NB4 (cell line): ENCODE data around the gene ENTREP2.

GRCh38 chr15:29267648-29268098 lies 1.9 kb downstream of the NSMCE3 start:
- RRBS, result no CpG with 5 or more reads among the region's 3 CpGs

DNA sequence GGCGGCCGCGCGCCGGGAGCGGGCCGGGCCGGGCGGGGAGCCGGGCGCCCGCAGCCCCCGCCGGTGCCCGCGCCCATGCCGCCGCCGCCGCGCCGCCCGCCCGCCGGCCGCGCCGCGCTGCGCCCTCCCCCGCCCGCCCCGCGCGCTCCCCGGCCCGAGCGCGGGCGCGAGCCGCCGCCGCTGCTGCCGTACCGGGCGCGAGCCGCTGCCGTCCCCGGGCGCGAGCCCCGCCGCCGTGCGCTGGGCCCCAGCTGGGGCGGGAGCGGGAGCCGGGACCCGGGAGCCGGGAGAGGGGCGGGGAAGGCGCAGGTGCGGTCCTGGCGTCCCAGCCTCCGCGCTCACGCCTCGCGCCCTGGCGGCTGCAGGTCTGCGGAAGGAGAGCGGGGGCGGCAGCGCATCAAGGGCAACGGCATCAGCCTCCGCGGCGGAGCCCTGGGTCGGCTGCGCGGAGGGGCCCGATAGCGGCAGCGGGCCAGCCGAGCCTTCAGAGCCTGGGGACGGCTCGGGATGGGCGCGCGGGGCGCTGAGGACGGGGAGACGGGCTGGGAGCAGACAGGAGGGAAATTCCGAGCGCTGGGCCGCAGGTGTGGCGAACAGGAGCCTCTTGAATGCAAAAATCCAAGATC lies at the start of gene ENTREP2:
TSS of gene ENTREP2 (minus strand) at position 126 of the 626 bp plus-strand sequence.
- RRBS, result 88% methylated on average over 28 of the region's 99 CpGs

DNA sequence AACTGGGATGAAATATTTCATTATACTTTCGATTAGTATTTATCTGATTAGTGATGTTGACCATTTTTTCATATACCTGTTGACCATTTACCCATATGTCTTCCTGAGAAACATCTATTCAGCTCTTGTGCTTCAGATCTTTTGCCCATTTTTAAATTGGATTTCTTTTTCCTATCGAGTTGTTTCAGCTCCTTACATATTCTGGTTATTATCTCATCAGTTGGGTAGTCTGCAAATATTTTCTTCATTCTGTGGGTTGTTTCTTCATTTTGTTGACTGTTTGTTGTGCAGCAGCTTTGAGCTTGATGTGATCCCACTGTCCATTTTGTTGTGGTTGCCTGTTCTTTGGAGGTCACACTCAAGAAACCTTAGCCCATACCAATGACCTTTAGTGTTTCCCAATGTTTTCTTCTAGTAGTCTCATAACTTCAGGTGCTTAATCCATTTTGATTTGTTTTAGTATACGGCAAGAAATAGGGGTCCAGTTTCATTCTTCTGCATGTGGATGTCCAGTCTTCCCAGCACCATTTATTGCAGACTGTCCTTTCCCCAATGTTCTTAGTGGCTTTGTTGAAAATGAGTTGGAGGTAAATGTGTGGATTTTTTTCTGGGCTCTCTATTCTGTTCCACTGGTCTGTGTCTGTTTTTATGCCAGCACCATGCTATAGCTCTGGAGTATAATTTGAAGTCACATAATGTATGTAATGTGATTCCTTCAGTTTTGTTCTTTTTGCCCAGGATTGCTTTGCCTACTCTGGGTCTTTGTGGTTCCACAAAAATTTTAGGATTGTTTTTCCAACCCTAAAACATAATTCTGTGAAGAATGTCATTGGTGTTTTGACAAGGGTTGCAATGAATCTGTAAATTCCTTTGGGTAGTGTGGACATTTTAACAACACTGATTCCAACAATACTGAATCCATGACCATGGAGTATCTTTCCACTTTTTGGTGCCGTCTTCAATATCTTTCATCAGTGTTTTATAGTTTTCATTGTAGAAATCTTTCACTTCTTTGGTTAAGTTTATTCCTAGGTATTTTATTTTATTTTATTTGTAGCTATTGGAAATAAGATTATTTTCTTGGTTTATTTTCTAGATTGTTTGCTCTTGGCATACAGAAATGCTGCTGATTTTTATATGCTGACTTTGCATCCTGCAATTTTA lies 30.1 kb downstream of the TJP1 start:
- RRBS, result no CpG with 5 or more reads among the region's 4 CpGs

- RRBS, result no CpG with 5 or more reads among the region's 17 CpGs
Observed at GRCh38 chr15:30347163-30347529, 46.2 kb downstream of the CHRFAM7A start.

GRCh38 chr15:30572528-30573250 lies 20.8 kb downstream of the GOLGA8Q start:
- RRBS, result no CpG with 5 or more reads among the region's 66 CpGs

GRCh38 chr15:30625909-30626533 lies 22.2 kb downstream of the GOLGA8H start:
- RRBS, result under 1% methylated on average over 4 of the region's 34 CpGs

- RRBS, result no CpG with 5 or more reads among the region's 3 CpGs
Observed at GRCh38 chr15:30999767-31000347, 8.4 kb upstream of the MTMR10 start.

GRCh38 chr15:31014212-31014684 lies 22.8 kb upstream of the MTMR10 start:
- RRBS, result no CpG with 5 or more reads among the region's 1 CpG

GRCh38 chr15:31157622-31158034 lies 56.1 kb upstream of the TRPM1 start:
- RRBS, result no CpG with 5 or more reads among the region's 9 CpGs

DNA sequence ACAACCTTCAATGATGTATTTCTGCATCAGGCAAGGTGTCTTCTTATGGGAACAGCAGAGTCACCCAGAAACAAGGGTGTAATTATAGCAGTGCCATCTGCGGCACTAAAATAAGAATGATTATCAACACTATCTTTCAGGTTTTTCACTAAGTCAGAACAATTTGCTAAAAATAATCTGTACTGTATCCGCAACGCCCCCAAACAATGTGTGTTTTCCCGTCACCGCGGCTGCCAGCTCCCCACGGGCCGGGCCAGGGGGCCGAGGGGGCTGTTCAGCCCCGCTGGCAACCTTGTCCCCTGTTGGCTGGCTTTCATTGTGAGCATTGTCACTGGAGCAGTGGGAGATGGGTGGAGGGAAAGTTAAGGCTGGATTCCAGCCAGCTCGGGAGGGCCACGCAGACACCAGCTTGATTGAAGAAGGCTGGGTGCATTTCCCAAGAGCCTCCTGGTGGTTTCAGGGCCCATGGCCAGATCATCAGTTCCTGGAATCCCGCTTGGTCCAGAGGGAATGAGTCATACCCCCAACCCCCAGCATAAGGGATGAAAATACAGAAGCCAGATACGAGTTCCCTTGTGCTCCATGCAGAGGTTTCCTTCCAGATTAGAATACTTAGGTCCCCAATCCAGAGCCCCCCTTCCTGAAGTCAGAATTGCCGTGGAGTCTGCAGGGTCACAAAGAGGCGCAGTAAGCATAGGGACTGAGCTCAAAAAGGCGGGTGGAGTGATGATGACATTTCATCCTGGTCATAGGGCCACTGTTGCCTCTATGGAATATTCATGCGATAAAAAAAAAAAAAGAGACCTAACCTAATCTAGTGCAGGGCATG lies 90.2 kb upstream of the KLF13 start:
- RRBS, result no CpG with 5 or more reads among the region's 18 CpGs

DNA sequence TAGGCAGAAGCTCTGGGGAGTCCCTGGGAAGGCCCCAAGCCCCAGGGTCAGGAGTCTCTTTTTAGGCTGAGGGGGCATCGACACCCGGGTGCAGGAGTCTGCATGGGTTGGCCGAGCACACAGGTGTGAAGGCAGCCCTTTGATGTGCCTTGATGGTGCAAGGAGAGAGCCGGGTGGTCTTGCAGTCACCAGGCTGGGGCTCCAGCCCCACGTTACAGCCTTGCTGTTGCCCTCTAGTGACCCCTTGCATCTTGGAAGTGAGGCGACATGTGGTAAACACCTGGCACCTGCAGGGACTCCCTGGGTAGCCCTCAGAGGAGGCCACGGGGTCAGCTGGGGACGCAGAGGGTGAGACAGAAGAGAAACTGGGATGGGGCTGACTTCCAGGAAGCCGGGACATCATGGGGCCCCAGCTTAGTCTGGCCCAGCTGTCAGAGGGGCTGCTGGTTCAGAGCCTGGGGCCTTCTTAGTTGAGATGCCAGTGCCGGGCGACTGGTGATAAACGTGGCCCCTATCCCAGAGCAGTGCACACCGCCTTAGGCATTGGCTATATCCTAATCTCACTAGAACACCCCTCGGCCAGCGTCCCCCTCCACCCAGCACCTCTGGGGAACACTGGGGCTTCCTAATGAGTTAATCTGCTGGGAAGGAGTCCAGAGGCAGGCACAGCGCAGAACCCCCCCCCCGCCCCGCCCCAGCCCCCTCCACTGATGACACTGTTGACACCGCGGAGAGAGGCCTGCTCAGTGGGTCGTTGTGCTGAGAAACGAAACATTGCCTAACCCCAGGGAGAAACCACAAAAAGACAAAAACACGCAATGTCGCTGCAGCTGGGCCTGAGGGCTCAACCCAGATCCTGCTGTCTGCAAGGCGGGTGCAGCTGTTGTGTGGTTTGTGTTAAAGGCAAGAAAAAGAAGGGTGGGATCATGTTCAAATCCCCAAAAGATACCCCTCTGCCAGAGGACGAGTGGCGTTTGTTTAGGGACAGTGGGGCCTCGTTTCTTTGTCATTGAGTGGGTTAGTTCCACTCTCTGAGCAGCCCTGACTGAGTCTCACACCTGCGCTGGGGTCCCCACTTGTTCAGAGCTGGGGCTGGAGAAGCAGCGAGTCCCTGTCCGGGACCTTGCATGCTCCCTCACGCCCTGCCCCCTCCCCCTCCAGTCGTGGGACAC lies 60.5 kb upstream of the KLF13 start:
- RRBS, result 63% methylated on average over 5 of the region's 33 CpGs

DNA sequence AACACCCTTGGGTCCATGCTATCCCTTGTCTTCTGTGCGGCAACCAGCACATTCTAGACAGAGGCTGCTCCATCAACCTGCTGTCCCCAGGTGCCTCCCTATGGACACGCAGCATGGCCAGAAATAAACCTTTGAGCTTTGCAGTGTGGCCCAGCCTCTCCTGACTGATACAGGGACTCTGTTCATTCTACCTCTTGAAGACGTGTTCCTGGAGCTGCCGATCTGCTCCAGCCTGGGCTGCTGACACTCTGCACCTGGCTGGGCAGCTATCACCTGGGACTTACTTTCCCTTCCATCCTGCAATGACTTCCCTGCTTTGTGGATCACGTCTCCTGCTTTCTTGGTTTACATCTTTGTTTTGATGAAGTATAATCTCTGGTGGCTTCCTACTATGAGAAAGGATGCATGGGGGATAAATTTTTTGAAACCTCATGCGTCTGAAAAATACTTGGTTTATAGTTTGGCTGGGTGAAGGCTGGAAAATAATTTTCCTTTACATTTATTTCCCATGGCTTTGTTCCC lies 4.0 kb upstream of the KLF13 start:
- RRBS, result no CpG with 5 or more reads among the region's 6 CpGs

DNA sequence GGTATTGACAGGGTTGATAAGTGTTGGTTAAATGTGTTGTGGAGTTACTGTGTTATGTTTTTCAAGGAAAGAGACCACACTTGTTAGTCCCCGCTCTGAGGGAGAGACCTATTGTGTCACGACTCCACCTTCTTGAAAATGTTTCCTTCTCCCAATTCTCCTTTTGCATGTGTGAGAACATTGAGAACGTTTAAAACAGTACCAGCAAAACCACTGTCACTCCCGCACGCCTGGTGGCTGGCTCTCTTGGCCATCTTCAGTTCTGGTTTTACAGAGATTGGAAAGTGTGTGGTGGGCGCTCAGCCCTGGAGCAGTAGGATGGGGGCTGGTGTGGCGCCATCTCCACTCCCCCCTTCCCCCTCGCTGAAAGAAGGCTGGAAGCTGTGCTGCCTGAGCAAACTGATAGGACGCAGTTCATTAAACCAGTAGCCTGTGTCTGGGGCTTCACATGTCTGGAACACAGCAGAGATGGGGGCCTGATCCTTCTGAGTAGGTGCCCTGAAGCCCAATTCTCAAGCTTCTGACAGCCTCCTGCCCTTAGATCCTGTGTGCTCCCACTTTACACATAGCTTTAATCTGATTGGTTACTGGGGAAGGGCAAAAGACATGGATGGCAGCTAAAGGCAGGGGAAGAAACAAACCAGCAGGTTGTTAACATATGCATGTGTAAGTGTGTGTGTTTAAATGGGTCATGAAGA lies 5.7 kb downstream of the KLF13 start:
- RRBS, result no CpG with 5 or more reads among the region's 9 CpGs

DNA sequence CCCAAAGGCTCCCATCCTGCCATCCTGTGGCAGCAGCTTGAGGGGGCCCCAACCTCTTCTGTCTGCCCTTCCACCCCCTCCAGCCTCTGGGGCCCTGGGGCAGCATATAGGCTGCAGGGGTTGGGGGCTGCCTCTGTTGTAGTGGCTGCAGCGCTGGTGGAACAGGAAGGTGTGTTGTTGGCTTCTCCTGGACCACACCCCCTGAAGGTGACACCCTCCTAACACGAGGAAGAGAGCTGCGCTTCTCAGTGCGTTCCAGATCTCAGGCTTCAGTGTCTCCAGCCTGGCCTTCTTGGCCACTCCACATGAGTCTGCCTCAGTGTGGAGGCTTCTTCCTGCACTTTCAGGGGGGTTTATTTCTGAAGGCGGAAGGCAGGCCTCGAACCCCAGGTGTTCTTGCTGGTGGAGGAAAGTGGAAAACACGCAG lies 21.1 kb downstream of the KLF13 start:
- RRBS, result no CpG with 5 or more reads among the region's 7 CpGs

DNA sequence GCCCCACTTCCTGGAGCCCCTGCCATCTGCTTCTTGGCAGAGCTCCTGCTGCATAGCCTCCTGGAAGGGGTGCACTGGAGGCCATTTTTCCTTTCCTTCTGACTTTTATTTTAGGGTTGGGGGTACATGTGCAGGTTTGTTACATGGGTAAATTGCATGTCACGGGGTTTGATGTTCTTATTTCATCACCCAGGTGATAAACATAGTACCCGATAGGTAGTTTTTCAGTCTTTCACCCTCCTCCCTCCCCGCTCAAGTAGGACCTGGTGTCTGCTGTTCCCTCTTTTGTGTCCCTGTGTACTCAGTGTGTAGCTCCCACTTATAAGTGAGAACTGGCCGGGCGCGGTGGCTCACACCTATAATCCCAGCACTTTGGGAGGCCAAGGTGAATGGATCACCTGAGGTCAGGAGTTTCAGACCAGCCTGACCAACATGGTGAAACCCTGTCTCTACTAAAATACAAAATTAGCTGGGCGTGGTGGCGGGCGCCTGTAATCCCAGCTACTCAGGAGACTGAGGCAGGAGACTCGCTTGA lies 29.4 kb downstream of the KLF13 start:
- RRBS, result no CpG with 5 or more reads among the region's 10 CpGs

DNA sequence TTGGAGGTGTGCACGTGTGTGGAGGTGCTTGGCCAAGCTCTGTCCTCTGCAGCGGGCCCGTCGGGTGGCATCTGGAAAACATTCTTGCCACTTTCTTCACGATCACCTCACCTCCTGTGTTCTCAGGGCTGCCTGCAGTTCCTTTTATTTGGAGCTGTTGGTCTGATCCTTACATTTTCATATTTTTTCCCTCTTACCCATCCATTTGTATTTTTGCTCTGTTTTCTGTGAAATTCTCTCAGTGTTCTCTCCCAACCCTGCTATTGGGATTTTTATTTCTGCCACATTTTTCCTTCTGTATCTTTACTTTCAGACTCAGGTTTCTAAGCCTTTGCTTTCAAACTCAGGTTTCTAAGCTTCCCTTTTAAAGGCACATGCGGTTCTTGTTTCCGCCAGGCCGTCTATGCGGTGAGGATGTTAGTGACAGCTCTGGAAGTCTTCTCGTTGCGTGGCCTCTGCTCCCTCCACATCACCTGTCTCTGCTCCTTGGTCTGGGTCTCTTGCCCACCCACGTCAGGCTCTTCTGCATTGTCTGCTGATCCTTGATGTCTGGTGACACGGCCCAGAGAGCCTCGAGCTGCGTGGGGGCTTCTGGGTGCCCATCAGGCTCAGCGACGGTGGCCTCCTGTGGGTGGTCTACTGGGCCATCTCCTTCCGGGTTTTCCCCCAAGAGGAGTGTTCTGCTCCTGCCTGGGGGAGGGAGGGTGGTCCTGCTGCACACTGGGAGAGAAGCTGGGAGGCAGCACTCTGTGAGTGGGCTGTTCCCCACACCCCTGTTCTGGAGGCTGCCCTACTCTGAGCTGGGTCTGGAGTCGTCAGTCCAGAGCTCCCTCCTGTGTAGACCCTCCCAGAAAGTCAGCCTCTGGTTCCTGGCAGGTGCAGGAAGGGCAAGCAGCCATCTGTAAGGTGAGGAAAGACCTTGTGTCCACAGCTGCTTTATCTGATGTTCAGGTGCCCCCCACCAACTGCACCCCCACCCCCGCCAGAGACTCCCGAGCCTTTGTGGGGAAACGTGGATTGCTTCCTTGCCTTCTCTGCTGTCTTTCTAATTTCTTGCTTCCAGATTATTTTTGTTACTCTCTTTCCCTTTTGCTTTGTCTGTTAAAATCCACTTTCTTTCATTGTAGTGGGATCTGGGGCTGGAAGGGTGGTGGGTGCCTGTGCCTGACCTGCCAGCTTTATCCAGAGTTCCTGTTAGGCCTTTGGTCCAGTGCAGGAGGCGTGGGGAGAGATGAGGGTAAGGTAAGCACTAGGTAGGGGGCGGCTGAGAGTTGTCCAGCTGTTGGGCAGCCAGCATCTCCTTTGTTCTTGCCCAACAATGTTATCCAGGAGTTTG lies 30.7 kb downstream of the KLF13 start:
- RRBS, result no CpG with 5 or more reads among the region's 24 CpGs

DNA sequence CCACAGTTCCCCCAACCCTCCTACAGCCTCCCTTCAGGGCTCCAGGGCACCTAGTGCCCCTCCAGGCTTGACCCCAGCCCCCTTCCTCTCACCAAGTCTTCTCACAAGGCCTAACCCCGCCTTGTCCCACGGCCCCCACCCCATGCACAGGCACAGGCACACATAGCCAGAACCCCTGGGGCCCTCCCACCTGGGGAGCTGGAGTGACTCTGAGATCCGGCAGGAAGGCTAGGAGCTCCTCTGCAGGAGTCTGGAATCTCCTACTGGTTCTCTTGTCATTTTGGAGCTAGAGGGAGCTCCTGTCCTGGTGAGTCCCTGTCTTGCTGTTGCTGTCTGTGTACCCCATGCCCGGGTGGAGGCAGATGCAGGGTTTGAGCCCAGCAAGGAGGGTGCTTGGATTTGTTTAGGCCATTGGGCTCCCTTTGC lies 39.6 kb downstream of the KLF13 start:
- RRBS, result no CpG with 5 or more reads among the region's 4 CpGs

DNA sequence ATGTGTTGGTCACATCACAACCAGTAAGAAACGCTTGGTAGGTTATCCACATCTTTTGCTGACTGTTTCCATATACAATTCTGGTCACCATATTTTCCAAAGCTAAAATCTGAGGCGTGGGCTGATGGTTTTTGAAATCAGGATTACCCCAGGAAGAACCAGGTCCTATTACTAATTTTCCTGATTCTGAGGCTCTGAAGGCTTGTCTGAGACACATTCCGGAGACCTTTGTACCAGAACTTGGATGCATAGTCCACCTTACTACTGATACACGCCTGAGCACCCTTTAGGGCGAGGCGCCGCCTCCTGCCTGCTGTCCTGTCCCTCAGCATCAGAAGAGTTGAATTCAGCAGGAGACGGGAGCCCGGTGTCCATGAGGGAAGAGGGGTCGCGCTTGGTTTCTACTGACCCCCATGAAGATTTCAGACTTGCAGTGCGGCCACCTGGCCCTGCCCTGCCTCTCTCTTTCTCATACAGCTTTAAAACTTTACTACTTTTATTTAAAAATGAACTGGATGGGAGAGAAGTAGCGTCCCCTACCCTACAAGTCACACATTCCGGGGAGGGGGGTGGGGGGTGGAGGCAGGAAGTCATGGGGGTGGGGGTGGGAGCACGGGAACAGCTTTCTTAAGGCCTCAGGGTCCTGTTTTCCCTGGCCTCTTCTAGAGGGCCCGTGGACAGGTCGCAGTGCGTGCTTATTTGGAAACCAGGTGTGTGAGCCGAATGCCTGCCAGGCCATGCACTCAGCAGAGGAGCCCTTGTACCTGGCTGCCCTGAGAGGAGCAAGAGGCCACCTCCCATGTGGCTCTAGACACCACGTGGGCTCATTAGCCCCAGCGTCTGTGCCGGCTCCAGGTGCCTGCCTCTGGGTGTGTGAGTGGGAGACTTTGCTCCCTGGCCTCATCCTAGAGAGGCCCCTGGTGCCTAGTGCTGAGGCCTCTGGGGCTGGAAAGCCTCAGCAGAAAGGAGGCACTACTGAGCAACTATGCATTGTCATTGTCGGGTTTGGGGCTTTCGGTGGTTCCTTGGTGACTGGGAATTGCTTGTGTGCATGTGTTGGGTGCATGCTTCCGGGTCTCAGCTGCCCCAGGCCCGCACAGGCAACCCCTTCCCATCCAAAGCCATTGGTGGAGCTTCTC lies 50.1 kb downstream of the KLF13 start:
- RRBS, result no CpG with 5 or more reads among the region's 26 CpGs

- RRBS, result no CpG with 5 or more reads among the region's 9 CpGs
Observed at GRCh38 chr15:31442566-31443308, 116.1 kb downstream of the KLF13 start.

GRCh38 chr15:31490010-31490465 lies 163.4 kb downstream of the KLF13 start:
- RRBS, result no CpG with 5 or more reads among the region's 7 CpGs